SJSA1 (cell line): ENCODE results near the genes SLC38A8 and CRISPLD2.

GRCh38 chr16:82584716-82585401 lies 41.9 kb upstream of the CDH13 start:
- RAMPAGE, long total RNA, result no peak

DNA sequence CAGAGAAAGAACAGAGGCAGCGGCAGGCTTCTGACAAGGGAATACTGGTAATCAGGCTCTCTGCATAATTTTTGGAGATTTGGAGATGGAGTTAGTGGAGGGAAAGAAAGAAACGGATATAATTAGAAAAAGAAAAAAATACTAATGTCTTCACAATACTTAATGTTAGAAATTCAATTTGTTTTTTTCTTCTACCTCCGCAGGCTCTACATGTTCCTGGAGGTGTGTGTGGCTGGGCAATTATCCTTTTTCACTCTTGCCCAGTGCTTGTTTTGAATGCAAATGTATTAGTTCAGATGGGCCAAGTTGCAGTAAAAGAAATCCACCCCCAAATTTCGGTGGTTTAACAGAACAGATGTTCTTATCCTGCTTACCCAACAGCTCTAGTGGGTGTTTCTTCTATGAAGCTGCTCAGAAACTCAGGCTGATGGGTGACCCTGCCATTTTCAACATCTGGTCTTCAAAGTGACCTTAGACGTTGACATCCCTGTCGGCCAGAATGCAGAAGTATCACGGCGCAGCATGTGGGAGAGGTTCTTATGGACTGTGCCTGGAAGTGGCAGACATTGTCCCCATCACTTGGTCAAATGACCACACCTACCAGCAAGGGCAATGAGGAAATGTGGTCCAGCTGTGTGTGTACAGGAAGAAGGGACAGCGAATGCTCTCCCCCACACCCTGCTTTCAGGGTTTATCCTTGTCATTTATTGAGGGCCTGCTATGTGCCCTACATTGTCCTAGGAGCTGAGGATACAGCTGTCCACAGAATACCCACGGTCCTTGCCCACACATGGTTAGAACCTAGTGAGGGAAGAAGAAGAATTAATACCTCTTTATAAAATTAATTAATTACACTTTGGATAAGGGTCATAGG lies 157.3 kb downstream of the CDH13 start:
- RAMPAGE, long total RNA, result no peak

DNA sequence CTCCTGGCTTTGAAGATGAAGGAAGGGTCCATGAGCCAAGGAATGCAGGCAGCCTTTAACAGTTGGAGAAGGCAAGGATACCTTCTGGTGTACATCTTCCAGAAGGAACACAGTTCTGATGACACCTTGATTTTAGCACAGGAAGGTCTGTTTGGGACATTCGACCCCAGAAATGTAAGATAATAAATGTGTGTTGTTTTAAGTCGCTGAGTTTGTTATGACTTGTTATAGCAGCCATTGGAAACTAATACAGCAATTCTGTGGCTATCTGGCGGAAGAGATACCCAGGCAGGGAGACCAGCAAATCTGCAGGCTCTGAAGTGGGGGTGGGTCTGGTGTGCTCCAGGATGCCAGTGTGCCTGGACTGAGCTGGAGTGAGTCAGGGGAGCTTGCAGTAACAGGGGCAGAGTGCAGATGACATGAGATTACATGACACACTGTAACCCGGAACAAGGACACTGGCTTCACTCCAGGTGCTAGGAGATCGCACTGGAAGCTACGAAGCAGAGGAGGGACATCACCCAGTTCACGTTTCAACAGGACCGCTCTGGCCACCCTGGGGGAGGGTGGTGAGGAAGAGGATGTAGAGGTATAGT lies 475.4 kb downstream of the CDH13 start:
- RAMPAGE, long total RNA, result no peak

- RAMPAGE, long total RNA, result no peak
Measured at GRCh38 chr16:83600073-83600577, 207.7 kb upstream of the HSBP1 start.

GRCh38 chr16:83912655-83912978 lies 13.7 kb downstream of the MLYCD start:
- RAMPAGE, long total RNA, result no peak

- RAMPAGE, long total RNA, result no peak
Measured at GRCh38 chr16:83963190-83963931, 4.7 kb upstream of the NECAB2 start.

DNA sequence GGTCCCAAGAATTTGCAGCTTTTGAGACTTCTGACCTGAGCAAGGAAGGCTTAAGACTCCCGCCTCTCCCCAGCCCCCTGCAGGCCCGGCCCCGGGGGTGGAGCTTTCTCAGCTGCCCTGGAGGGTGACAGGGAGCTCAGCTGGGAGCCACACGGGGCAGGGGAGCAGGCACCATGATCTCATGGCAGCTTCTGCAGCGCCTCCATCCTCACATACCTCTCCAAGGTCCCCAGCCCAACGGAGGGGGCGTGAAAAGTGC lies at the start of gene SLC38A8:
TSS of gene SLC38A8 (minus strand) at position 16 of the 259 bp plus-strand sequence.
- RAMPAGE, long total RNA, result no peak

DNA sequence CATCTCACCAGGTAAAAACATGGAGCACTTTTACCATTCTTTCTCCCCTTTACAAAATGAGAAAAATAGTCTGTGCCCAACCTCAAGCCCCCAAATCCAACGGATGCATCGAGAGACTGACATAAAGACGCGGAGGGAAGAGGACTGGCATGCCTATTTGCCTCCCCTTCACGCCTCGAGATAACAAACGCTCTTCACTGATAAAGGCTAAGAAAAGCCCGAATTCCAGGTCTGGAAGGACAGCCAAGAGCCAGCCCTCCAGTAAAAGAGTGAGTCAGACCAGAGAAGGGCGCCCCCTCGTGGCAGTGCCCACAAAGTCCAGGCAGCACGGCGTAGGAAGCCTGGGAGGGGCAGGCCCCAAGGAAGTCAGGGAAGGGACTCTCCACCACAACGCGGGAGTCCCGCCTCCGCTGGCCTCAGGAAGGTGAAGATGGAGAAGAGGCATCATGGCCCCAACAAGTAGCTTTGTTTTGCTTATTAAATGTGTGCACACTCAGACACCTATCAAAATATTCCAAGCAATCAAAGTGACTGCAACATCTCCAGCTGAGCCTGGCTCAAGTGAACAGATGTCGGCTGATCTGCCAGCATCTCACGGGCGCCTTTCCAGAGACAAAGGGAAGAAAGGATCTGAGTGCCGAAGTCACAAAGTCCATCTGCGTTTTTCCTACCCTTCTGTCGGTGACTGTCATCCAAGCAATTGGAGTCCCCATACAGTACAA lies 20.2 kb upstream of the SLC38A8 start:
- RAMPAGE, long total RNA, result no peak

- RAMPAGE, long total RNA, result no peak
Measured at GRCh38 chr16:84088458-84089207, 28.1 kb downstream of the MBTPS1 start.

DNA sequence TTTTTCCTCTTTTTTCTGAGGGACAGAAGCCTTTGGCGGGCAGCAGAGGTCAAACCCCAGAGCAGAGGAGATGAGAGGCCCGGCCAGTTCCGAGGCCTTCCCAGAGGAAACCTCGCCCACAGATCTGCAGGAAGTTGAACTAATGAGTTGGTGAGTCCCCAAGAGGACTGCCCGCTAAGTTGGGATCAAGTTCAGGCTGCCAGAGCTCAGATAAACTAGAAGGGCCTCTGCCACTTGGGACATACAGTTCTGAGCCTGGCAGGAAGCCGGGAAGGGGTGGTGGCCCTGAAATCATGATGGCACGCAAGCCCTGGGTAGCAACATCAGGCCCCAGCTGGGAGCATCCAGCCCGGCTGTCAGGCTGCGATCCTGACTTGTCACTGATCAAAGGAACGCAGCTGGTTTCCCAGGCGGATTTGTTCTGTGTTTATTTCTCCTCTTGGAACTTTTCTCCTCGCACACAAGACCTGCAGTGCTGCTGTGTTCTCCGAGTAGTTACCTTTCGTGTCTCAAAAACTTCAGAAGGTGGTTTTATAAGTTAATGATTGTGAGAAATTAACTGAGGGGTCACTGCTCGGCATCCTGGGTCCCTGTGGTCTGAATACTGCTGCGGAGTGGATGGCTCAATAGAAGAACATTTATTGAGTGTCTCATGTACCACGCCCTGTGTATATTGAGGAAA lies 8.0 kb upstream of the WFDC1 start:
- RAMPAGE, long total RNA, result no peak

DNA sequence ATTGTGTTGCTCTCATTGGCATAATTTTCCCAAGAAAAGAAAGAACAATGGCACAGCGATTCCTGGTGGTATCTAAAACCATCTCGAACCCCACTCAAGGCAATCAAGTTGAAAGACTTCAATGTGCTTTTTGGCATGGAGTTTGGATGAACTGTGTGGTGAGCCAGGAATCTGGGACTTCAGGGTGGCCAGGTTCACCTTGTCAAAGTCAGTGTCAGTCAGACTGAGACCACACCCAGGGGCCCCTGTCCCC lies 25.7 kb downstream of the WFDC1 start:
- RAMPAGE, long total RNA, result no peak

DNA sequence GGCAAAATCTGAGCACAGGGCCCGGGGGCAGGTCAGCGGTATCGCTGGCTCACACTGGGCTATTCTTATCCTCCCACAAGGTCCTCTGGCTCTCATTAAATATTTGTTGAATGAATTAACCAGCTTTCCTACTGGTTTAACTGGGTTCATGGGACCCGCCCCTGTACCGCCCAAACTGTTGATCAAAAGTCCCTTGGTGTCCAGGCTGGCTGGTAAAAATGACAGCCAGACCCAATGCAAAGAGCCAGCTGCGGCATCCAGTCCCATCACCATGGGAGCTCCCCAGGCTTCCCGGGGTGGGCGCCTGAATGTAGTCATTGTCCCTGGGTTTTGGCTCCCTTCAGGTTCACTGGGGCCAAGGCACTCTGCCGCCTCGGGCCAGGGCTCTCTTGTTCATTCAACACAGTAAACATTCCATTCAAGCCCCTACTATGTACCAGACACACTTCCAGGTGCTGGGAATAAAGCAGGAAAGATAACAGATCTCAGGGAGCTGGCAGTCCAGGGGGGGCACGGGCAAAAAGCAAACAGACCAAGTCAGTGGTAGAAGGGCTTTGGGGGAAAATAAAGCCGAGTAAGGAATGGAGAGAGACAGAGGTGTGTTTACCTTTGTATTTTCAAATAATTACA lies 11.7 kb upstream of the ATP2C2 start:
- RAMPAGE, long total RNA, result no peak

DNA sequence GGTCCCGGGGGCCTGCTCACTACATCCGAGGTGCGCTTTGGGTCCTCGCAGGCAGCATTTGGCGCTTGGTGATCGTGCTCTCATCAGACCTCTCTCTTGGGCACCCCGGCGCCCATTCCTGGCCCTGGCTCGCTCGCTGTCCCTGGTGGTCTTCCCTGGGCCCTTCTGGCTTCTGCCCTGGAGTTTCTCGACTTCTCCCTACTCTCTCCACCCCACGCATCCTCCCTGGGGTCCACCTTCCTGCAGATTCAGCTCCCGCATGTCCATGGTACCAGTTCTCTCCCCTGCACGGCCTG lies 863 bp upstream of the MEAK7 start:
- RAMPAGE, long total RNA, result no peak

GRCh38 chr16:84589642-84590475 lies 28.0 kb downstream of the COTL1 start:
- RAMPAGE, long total RNA, result no peak

DNA sequence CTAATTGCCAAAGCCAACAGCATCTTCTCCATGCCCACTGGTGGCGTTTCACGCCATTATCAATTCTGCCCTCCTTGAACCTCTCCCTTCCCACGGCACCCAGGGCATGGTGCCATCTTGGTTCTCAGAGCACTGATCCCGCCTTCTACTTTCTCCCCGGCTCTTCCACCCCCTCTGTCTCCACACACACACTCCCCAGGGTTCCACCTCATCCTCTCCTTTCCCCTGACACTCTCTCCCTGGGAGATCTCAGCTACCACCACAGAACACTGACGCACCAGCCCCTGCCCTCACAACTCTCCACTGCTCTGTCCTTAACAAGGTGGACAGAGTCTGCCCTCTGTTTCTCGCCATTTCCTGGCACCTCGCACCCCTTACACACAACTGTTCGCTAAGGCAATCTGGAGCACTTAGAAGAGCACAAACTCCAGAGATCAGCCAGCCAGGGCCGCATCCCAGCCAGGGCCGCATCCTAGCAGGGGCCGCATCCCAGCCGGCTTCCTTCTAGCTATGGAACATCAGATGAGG lies 21.3 kb downstream of the COTL1 start:
- RAMPAGE, long total RNA, result no peak

GRCh38 chr16:84605980-84606707 lies 11.7 kb downstream of the COTL1 start:
- RAMPAGE, long total RNA, result no peak

DNA sequence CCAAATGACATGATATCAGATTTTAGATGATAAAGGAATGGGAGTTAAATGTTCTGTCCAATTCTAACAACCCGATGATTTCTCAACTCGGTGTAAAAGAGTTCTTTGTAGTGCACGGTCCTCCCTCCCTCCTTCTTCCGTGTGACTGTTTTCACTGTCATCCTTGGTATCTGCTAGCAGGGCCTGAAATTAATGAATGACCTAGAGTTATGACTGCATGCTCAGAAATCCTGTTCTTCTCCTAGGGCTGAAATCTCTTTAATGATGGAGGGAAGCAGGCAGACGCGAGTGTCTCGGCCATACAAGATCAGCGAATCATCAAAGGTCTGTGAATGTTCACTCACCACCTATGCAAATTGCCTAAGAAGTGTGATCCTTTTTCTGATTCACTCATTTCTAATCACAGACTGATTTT lies 2.3 kb downstream of the KLHL36 start:
- RAMPAGE, long total RNA, result no peak

DNA sequence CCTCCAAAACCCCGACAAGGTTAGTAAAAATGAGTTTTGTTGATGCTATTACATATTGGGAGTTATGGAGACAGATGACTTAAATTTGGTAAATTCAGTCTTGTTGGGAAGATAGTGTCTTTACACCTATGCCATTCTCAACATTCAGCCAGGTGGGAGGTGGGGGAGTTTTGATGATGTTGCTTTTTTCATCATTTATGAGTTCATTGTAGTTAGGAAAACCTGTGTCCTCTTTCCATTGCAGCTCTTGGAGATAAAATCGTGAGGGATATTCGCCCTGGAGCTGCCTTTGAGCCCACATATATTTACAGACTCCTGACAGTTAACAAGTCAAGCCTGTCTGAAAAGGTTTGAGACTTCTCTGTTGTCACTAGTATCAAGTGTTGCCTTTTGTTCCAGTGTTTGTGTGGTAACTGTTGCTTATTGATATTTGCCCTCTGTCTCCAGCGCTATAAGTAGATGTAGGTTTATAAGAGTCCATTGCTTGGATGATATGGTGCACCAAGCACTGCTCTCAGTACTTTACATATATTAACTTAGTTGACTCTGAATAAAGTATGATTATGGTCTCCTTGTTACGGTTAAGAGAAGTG lies 59.8 kb upstream of the CRISPLD2 start:
- RAMPAGE, long total RNA, result no peak

DNA sequence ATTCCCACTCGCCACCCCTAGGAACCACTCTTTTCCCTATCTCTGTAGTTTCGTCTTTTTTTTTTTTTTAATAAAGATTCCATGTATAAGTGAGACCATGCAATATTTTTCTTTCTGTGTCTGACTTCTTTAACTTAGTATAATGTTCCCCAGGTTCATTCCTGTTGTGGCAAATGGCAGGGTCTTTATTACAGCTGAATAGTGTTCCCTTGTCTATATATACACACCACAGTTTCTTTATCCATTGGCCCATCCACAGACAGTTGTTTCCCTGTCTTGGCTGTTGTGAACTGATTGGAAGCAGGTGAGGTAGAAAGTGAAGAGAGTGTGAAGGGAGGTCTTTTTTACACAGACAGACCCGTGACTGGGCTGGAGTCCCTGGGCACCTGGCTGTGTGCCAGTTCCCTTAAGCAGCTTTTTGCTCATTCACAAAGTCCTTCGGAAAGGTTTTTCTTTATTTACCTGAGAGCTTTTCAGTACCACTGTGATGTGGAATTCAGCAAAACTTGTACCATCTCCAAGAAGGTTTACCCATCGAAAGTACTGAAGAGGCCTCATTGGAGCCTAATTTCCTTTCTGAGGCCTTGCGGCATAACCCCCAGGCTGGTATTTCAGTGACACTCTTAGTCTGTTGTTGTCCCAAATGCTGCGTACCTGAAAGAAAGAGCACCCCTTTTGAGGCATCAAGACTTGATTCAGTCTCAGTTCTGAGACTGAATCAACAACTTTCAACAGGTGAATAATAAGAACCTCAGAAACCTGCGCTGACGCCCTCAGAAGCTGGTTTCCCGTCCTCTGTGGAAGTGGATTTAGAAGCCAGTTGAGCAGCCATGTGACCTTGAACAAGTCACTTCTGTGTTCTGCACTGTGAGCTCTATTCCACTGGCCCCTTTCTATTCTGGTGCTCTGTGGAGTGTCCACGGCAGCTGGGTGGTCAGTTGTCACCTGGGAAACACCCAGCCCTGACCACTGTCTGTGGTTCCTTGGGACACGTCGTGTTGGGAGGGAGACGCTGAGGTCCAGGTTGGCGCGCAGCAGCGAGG lies 54.0 kb upstream of the CRISPLD2 start:
- RAMPAGE, long total RNA, result no peak

GRCh38 chr16:84819500-84820277 lies at the start of gene CRISPLD2:
Gene CRISPLD2, plus strand, starts transcription at chr16:84819985.
- RAMPAGE, long total RNA, result no peak